H9 (cell line): ENCODE measurements around the genes KLHL2 and MSMO1.

DNA sequence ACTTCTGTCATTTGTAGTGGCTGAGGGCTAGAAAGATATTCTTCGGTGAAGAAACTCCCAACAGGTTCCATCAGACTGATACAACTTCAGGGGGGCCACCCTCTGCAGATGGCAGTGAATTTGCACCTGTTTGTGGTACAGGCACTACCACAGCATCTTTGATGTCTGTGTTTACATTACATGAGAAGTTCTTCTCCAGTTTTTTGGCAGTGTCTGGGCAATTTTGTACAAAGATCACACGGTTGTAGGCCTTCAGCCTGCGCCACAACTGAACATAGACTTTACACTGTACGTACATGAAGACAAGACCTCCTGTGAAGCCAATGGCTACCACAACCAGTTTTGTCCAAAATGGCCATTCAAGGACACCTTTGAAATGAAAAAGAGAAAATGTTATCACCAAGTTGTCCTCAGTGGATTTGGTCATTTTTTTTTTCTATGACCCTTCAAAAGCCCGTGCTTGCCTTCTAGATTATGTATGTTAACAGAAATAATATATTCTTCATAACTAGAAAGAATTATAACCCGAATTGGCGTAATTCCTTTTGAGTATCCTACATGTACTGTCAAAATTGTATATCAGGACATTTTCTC lies 34.3 kb downstream of the TMA16 start:
- PRO-cap: no peak

DNA sequence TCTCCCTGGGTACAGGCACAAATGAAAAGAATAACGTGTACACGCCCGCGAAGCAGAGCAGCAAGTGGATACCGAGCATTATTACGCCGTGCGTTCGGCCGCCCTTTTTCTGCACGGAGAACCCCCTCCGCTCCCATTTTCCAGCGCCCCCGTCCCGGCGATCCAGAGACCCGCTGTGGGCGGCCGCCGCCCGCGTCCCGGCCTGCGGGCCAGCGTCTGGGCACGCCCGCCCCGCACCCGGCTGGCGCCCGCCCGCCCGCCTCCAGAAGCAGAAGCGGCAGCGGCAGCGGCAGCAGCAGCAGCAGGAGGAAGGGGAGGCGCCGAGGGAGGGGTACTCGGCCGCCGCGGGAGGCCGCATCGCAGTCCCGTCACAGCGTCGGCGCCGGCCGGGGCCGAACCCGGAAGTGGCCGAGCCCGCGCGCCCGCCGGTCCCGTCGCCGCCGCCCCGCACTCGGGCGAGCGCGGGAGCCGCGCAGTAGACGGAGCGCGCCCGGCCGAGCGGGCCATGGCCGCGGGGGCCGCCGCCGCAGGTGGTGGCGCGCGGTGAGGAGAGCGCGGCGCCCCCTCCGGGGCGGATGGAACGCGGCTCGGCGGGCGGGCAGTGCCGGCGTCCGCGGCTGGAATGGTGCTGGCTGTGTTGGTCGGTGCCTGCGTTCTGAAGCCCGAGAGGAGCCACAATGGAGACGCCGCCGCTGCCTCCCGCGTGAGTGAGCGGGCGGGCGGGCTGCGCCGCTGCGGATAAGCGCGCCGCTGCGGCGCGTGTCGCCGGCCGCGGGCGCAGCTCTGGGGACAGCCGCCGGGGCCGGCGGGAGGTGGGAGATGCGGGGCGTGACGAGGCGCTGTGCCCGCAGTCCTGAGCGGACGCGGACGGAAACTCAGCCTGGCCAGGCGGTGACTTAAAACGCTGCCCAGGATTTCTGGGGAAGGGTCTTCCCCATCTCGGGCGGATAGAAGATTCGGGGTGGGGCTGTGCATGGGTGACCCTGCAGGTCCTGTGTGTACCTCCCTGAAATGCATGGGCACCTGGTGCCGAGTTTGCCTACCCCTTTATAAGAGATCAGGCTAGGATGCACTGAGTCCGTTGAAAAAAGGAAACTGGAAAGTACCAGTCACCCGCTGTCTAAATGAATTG lies at the start of gene KLHL2:
TSS of gene KLHL2 (plus strand) at position 362 of the 1,132 bp plus-strand sequence.
- PRO-cap: bidirectional peak, plus-strand start at position 271 of the sequence, minus-strand start at position 270 of the sequence; bidirectional peak, plus-strand start at position 475 of the sequence, minus-strand start at position 679 of the sequence

DNA sequence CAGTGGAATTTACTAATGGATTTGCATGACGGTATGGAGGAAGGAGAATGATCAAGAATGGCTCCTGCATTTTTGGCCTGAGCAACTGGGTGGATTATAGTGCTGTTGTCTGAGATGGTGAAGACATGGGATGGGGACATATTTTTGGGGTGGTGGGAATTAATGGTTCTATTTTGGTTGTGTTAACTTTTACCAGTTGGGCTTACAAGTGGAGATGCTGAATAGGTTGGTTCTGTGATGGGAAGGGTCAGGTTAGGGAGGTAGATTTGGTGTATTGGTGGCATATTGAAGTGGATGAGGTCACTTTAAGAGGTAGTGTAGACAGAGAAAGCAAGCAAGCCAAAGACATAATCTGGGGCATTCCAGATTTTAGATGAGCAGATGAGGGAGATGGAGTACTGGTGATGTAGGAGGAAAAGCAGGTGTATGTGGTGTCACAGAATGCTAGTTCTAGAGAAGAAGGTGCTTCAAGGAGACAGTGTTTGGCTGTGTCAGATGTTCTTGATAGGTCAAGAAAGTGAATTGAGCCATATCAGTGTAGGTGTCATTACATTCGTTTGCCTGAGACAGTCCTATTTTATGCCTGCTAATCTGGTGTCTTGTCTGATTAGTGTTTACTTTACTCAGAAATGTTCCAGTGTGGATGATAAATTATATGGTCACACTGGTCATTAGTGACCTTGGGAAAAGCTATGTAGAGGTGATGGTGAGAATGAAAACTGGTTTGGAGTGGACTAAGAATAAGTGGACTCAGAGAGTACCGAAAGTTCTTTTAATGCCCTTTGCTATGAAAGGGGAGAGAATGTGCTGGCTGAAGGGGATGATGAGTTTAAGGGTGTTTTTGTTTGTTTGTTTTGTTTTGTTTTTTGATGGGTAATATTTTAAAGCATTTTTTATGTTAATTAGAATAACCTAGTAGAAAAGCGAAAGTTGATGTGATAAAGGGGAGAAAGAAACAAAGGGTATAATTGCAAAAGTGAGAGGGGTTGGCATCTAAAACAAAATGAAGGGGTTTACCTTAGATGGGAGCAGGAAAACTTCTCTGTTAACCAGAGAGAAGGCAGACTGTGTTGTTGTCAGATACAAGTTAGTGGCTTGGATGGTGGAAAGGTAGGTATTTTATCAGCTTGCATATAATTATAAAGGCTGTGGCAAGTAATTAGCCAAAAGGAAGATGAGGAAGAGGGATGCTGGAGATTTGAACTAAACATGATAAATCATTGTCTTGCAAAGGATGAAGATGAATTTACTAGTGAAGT lies 32.5 kb downstream of the GK3 start:
- PRO-cap: no peak

GRCh38 chr4:165327616-165328518 lies at the start of gene MSMO1:
TSS of gene MSMO1 (plus strand) at chr4:165327669.
- PRO-cap: bidirectional peak, plus-strand start at chr4:165327720, minus-strand start at chr4:165327348; bidirectional peak, plus-strand start at chr4:165327835, minus-strand start at chr4:165327921

DNA sequence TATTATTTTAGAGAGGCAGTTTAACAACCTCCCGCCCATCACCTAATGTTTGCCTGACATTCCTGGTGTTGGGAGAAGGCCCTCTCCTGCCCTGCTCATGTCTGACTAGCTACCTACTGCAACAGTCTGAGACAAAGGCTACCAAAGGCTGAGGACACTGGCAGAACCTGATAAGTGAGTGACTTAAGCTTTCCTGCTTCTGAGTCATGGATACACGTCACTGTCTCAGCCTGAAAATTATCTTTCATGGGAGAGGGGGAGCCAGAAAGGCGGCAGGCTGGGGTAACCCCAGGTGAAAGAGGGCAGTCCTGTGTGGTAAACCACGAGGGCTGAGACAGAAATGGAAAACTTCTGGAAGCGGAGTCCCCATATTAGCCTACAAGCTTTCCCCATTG lies 97.8 kb downstream of the CPE start:
- PRO-cap: no peak

- PRO-cap: no peak
Measured at GRCh38 chr4:165493092-165493465, 114.3 kb downstream of the CPE start.

- PRO-cap: no peak
Measured at GRCh38 chr4:168384950-168385400, 66.4 kb upstream of the DDX60 start.

DNA sequence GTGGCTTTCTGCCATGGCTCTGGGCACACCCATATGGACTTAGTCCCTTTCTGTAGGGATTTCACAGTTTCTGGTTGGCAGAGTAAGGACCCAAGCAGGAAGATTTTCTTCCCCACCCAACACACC lies 244.2 kb downstream of the CBR4 start:
- PRO-cap: no peak

DNA sequence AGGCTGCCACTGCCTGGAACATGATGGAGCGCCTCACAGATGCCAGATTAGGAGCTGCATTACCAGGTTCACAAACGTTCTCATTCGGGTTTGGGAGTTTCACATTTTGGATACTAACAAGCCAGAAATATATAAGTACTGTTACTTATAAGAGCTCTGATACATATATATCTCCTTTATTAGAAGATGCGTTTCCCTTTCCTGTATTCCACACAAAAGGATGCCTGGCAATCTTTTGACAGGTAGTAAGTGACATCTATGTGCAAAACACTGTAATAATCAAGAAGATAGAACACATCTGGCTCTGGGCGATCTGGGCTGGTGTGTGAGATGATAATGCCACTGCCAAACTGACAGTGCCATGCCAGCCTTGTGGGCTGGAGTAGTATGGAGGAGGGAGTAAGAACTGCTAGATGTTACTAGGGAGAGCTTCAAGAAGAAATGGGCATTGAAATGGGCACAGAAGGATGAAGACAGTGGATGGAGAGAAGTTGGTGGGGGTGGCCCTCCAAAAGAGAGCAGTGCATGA lies 141.0 kb downstream of the CBR4 start:
- PRO-cap: no peak

- PRO-cap: no peak
Measured at GRCh38 chr4:169201392-169202039, 69.2 kb downstream of the SH3RF1 start.

DNA sequence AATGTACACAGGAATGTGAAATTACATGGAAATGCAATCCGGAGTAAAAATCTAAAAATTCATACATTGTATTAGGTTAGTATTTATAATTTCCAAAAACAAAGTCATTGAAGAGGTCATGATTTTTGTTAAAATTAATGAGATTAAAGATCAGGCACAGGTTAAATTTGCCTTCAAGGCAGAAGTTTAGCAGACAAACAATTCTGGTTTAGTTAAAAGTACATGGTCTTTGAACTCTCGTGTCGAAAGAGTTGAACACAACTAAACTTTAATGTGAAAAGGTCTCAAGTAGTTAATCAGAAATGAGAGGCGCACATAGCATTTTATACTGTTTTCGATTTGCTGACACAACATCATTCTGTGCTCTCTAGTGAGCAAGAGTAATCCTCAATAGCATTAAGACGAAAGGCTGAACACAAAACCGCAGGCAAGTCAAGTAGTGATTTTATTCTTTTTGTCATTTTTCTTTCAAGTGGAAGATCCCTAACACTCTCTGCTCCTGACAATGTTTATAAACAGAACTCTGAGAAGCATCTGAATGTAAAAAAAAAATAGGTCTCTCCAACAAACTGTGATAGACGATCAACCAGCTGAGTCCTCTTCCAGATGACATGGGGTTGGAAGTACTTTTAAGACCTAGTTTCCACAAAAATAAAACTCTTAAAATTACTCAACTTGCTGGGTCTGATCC lies 49.8 kb downstream of the SH3RF1 start:
- PRO-cap: no peak

DNA sequence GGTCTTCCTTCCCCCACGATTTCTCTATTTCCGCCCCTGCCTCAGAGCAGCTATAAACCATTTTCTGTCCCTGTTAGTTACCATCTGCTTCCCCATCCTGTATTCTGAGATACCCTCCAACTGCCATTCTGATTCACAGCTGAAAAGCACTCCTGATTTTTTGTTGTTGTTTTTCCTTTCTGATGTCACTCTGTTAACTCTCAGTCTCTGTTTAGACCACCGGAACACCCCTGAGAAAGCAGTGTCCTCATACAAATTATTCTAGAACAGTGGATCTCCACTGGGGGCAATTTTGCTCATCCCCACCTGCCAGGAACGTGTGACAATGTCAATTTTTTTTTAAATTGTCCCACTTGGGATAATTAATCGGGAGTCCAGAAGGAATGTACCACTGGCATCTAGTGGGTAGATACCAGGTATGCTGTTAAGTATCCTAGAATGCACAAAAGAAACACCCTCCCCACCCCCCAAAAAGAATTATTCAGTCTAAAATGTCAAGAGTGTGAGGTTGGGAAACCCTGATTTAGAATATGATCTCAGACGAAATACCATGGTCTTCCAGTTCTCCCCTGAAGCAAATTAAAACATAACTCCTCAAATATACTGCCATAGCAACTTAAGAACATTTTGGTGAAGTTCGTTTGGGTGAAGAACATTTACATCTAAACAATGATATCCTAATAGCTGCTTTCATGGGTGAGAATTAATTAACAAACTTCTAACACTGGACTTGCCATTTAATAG lies 36.7 kb downstream of the SH3RF1 start:
- PRO-cap: no peak

GRCh38 chr4:169351805-169352255 lies 81.1 kb upstream of the SH3RF1 start:
- PRO-cap: no peak

- PRO-cap: no peak
Measured at GRCh38 chr4:169626827-169627138, 6.4 kb downstream of the CLCN3 start.

DNA sequence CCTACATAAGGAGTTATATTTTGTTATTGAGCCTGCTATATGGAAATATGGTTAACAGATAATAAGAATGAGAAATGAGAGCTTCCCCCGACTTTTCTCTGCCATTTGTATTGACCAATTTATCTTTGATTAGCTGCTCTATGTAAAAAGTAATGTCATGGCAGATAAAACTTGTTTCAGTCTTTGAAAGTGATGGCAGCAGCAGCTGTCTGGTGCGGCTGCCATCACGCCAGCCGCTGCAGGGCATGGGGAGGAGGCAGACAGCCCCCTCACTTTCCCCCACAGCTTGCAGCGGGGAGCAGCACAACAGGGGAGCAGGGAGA lies 13.6 kb upstream of the MFAP3L start:
- PRO-cap: unidirectional peak, plus-strand start at position 214 of the sequence

DNA sequence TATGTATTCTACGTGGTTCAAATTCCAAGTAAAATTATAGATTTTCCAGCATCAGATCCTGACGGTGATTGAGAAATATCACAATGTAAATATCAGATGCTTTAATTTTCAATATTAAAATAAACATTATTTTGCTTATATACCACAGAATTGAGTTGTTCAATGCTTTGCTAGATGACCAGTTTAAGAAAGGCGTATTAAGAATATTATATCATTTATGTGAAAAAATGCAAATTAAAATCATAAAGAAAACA lies 733.2 kb upstream of the GALNTL6 start:
- PRO-cap: no peak

DNA sequence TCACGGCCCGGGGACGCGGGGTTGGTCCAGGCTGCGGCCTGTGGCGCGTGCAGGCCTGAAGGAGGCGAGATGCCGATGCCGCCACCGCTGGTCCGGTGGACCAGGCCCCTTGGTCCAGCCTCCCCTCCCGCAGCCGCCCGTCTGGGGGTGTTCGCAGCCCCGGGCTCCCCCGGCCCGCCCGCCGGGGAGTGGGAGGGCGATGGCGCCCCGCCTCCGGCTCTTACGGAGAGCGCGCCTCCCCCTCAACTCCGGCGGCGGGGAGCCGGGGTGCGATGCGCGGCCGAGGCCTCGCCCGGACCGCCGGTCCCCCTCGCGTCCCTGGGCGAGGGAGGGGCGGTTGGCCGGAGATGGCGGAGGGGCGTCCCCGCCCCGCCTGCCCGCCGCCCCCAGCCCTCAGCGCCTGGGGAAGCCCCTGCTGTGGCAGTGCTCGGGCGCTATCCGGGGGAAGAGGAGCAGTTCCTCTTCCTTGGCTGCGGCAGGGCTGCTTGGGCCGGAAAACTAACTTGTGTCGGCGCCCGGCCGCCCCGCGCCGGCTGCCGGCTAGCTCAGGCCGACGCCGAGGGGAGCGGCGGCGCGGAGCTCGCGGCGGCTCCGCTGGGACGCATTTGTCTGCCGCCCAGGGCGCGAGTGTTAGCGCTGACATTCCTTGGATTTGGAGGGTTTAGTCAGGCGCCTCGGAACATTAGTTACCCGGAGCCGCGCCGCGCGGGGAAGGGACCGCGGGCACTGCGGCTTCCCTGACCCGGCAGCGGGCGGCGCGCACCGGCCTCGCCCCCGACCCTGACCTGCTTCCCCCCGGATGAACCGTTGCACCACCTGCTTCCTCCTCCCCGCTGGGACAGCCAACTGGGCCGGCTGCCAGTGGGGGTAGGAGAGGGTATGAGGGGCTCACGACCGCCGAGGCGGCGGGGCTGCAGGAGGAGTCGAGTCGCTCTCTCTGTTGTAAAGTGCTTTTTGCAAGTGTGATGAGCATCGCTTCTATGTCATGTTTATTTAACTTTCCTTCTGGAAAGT lies 1.0 kb downstream of the GALNT7 start:
- PRO-cap: bidirectional peak, plus-strand start at position 423 of the sequence, minus-strand start at position 143 of the sequence; bidirectional peak, plus-strand start at position 463 of the sequence, minus-strand start at position 500 of the sequence; bidirectional peak, plus-strand start at position 891 of the sequence, minus-strand start at position 801 of the sequence

- PRO-cap: no peak
Measured at GRCh38 chr4:173252054-173252771, 81.9 kb downstream of the HMGB2 start.

DNA sequence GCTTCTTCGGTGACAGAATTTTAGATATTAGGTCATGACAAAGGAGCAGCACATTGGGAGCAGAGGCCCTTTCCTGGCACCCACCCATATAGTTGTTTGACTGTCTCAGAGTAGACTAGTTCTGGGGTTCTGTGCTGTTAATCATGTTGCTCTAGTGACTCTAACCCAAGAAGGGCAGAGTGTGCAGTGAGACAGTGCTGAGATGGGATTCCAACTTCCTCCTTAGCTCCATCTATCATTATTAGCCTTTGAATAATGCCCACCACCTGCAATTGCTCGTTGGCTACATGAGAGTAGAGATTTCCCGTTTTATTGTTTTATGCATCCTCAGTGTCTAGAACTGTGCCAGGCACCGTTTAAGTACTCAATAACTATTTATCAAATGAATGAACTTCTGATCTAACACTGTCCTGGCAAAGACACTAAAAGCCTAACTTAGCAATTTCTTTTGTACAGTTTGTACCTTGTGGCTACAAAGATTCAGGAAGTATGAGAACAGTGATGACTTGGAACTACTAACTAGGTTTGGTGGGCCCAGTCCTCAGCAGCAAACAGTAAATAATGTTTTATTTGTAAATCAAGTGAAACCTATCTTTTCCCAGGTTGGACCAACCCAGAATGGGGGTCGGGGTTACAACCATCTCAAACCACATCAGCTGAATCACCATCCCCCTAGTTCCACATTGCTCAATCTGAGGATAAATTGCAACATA lies 12.1 kb upstream of the SCRG1 start:
- PRO-cap: no peak

- PRO-cap: no peak
Measured at GRCh38 chr4:173505824-173506351, 24.1 kb downstream of the HAND2 start.